ENCODE measurements around the gene TMEM82.

DNA sequence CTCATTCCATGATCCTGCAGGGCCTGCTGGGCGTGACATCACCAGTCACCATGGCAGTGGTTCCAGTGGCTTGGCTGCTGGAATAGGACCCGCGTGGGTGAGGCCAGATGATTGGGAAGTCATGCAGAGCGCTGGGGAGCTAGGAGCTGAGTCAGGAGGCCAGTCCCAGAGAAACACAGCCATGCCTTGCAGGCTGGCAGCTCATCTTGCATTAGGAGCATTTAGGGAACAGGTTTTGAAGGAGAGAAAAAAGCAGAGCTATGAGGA is 125.4 kb upstream of the TMEM51 start:
- PRO-cap, result no peak
- RAMPAGE, long total RNA, 4 experiments, result no peak in any of the 4 experiments

DNA sequence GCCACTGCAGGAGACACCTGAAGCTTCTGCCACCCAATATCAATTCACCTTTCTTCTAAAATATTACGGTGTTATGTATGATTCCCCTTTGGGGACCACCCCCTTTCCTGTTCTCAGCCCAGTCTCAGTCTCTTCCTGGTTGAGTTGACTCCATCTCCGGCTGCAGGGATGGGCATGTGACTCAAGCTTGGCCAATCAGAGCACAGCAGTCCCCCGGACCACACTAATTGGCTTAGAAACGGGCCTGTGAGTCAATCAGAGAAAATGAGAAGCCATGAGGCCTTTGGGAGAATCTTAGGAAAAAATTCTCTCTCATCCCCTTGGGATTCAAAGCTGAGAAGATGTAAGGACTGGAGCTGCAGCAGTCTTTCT is 10.8 kb upstream of the FHAD1 start:
- PRO-cap, result no peak
- RAMPAGE, long total RNA, 4 experiments, result no peak in any of the 4 experiments

GRCh38 chr1:15324784-15325278 is 77.8 kb downstream of the FHAD1 start:
- PRO-cap, result no peak
- RAMPAGE, long total RNA, 4 experiments, result no peak in any of the 4 experiments

GRCh38 chr1:15387968-15388870 is 21.5 kb upstream of the EFHD2 start:
- PRO-cap, result no peak
- RAMPAGE, long total RNA, 4 experiments, result no peak in any of the 4 experiments

DNA sequence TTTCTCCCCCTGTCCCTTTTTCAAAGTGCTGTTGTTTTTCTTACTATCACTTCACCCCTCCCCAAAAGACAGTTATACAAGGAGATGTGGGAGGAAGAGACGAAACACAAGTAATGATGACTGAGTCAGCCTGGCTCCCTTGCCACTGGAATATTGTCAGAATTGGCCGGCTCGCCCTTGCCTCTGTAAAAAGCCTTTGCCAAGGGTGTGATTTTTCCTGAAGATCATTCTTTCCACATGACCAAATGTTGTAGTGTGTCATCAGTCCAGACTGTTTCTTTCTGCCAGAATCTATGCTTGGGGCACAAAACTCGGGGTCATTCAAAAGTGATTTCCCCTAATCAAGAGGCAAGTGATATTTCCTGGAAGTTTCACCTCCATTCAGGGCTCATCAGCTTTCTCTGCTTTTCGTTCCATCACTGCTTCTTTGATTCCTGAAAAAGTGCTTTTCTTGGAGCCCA is 2.5 kb upstream of the EFHD2 start:
- PRO-cap, result no peak
- RAMPAGE, long total RNA, 4 experiments, result no peak in any of the 4 experiments

DNA sequence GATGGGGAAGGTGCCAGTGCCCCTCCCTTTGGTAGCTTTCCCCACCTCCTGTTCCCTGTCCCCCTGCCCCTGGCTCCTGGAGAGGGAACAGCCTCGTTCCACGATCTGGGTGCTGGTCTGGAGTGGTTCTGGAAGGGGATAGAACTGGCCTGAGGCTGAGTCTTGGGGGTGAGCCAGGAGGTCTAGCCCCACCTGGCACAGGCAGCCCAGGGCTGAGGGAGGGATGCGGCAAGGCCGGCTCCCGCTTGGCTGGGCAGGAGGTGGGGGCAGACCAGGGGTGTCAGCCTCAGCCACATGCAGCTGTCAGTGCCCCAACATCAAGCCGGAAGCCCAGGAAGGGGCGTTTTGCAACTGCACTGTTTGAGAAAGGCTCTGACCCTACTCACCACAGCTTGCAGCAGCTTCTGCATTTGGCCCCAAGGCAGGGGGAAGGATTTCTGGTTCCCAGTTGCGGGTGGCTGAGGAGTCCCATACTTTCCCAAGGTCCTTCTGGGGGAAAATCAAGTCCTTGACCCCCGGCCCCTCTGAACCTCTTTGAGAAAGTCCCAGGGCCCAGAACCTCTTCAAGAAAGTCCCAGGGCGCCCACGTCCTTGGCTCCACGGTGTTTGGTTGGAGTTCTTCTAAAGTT is 1.9 kb downstream of the EFHD2 start:
- PRO-cap, result no peak
- RAMPAGE, long total RNA, 4 experiments, result no peak in any of the 4 experiments

- PRO-cap, result no peak
- RAMPAGE, long total RNA, 4 experiments, result no peak in any of the 4 experiments
Observed at GRCh38 chr1:15424030-15424762, 14.0 kb upstream of the CTRC start.

GRCh38 chr1:15460303-15460642 is 3.7 kb downstream of the CELA2A start:
- PRO-cap, result no peak
- RAMPAGE, long total RNA, 4 experiments, result no peak in any of the 4 experiments

DNA sequence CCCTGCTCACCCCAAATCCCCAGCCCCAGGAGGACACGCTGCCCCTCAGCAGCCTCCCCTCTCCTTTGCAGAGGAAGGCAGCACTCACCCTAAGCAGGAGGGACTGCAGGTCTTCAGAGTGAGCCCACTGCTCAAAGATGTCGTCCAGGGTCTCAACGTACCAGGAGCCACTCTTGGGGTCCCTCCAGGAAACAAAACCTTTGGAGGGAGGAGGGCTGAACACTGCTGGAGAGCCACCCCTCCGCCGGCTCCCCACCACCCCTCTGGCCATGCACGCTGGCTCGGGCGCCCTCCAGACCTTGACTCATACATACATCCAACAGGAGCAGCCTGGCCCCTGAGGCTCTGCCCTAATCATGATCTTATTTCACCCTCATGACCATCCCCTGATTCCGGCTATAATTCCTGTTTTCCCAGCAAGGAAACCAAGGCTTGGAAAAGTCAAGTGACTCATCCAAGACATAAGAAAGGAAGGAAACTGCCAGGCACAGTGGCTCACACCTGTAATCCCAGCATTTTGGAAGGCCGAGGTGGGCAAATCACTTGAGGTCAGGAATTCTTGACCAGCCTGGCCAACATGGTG is 18.0 kb downstream of the CELA2B start:
- PRO-cap, result no peak
- RAMPAGE, long total RNA, 4 experiments, result no peak in any of the 4 experiments

DNA sequence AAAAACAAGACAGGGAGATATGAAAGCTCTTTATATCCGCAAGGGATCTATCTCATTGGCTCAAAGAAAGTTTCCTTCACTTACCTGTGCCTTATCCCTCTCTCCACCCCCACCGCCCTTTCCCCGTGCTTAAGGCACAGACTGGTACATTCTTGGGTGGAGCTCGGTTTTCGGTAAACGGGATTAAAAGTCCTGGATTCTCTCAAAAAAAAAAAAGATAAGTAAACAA is 627 bp upstream of the DNAJC16 start:
- PRO-cap, result no peak
- RAMPAGE, long total RNA, 4 experiments, result no peak in any of the 4 experiments

- PRO-cap, result no peak
- RAMPAGE, long total RNA, 4 experiments, result no peak in any of the 4 experiments
Observed at GRCh38 chr1:15605550-15606308, 11.5 kb upstream of the DDI2 start.

DNA sequence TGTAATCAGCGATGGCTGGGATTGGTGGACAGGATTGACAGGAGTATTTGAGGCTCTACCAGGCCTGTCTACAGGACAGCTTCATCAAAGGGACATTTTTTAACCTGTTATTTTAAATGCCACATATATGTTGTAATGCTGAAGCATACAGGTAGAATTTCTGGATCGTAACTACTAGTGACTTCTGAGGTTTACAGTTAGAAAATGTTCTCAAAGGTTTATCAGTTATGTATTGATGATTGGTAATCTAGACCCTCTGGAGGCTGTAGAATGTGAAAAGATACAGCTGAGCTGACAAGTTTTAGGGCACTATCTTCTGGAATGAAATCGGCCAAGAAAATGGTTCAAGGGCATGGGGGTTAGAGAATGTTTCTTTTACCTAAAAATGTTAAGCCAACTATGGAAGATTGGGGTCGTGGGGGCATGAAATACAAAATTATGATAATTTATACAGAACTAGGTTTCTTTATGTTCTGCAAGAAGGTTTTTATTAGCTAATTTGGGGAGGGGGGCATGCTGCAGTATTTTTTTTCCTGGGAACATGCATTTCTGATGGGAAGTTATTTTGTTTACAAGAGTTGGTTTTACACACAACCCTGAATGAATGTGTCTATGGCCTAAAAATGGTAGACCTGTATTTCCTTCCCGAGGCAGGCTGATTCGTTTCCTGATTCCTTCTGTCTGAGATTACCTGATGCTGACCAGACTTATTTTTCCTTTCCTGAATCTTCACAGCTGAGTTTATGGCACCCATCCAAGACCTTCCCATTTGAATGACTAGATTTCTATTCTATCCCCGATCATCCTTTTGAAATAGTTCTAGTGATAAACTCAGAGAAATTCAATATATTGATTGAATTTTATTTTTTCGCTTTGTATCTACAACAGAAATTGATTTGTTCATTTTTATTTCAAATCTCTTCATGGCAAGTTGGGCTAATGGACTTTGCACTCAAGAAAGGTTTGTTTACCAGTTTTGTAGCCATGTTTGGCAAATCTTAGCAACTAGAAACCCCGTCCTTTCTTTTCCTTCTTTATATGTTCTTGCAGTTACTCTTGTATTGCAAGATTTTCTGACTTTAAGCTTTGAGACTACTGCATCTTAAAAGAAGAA is 8.4 kb downstream of the RSC1A1 start:
- PRO-cap, result no peak
- RAMPAGE, long total RNA, 4 experiments, result no peak in any of the 4 experiments

DNA sequence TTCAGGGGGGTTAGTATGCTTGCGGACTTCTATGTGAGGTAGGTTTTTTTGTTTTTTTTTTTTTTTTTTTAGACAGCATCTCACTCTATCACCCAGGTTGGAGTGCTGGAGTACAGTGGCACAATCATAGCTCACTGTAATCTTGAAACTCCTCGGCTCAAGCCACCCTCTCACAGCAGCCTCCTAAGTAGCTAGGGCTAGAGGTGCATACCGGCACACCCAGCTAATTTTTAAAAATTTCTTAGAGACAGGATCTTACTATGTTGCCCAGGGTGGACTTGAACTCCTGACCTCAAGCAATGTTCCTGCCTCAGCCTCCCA is 6.5 kb upstream of the PLEKHM2 start:
- PRO-cap, result no peak
- RAMPAGE, long total RNA, 4 experiments, result no peak in any of the 4 experiments

DNA sequence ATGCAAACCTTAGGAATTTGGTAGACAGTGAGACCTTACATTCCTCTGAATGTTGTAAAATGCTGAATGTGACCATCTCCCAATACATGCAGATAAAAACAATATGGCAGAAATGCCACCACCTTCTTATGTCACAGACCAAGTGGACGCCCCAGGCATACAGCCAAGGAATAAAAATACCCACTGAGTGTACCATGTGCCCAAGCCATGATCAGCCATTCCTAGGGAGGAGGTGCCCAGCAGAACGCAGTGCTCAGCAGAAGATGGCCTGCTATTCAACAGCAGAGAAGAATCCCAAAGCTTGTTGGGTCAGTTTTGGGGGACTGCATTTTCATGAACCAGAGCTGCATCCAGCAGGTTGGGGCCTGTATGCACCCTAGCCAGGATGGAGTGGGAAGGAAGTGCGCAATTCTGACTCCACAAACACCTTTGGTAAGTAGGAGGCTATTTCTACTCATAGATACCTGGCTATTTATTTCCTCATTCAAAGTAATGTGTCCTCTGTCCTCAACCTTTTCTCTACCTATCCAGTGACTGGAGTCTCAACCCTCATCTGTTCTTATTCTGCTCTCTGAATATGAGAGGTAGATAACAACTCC is 2.8 kb upstream of the PLEKHM2 start:
- PRO-cap, result no peak
- RAMPAGE, long total RNA, 4 experiments, result no peak in any of the 4 experiments

- PRO-cap, result no peak
- RAMPAGE, long total RNA, 4 experiments, result no peak in any of the 4 experiments
Observed at GRCh38 chr1:15685451-15685676, 1.2 kb downstream of the PLEKHM2 start.

DNA sequence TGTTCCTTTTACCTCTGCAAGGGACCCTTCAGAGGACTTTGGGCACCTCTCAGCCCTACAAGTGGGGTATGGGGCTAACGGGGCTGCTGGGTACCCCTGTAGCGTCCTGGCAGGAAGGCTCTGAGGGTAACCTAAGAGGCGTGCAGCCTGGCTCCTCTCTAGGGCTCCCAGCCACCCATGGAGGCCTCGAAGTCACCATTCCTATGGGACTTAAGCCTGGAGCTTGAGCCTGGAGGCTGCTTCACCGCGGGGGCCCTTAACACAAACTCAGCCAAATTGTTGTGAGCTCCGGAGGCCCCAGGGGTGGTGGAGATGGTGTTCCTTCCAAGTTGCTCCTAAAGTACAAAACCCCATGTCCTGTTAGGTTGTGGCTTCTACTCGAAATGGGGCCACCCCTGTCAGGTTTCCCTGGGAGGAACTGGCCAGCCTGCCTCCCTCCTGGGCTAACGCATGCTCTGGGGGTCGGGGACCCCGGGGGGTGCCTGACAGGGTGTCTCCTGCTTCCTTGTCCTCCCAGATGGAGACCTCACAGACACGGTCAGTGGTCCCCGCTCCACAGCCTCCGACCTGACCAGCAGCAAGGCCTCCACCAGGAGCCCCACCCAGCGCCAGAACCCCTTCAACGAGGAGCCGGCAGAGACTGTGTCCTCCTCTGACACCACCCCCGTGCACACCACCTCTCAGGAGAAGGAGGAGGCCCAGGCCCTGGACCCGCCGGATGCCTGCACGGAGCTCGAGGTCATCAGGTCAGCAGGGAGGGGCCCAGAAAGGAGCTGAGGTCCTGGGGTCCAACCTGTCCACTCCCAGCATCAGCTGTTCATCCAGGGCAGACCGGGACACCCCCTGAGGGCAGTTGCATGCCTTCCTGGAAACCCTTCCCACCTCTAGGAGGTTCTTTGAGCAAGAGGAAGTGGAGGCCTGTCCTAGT is 11.0 kb upstream of the SLC25A34 start:
- PRO-cap, result no peak
- RAMPAGE, long total RNA, 4 experiments, result no peak in any of the 4 experiments

DNA sequence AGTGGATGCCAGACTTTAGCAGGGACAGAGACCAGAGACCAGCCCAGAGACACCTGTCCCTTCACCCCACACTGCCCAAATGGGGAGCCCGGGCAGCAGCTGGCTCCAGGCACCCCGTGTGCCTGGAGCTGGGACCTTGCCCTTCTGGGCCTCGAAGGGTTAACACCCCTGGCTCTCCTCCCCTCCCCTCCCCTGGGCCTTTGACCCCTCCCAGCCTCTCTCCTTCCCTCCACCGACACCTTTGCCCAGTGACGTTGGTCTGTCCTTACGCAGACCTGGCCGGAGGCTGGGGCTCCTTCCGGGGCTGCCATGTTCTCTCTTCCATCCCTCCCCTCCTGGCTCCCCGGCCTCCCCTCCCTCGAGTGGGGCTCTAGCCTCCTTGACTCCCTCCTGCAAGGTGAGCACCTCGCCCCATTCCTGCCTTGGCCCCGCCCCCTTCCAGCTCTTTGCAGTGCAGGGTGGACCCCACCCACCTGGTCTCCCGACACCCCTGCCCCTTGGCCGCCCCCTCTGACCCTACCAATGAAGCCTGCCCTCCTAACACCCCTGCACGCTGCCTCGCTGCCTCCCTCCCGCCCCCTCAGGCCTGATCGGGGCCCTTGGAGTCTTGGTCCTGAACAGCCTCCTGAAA is at the start of gene TMEM82:
TMEM82 (plus strand) TSS at position 249 of the 631 bp plus-strand sequence.
- PRO-cap, result no peak
- RAMPAGE, long total RNA, 4 experiments, result no peak in any of the 4 experiments

- PRO-cap, result no peak
- RAMPAGE, long total RNA, 4 experiments, result no peak in any of the 4 experiments
Observed at GRCh38 chr1:15749220-15750096, 7.2 kb downstream of the TMEM82 start.

- PRO-cap, result no peak
- RAMPAGE, long total RNA, 4 experiments, result no peak in any of the 4 experiments
Observed at GRCh38 chr1:15765695-15766167, 7.1 kb downstream of the FBLIM1 start.

DNA sequence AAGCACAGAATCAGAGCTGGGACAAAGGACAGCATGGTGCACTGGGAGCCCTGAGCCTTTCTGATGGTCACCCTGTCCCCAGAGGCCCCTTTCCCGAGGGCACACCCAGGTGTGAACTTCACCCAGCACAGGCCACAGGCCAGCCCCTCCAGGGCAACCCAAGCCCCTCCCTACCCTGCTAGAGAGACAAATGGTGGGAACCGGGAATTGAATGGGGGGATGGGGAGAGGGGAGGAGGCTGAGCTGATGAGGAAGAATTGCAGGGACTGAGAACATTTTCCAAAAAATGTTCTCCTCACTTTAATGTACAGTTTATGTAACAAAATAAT is 13.4 kb downstream of the UQCRHL start:
- PRO-cap, result no peak
- RAMPAGE, long total RNA, 4 experiments, result no peak in any of the 4 experiments